Metastatic Breast Carcinoma in the Ovary (tissue), 3 donors: ENCODE results near the genes GPR155 and WIPF1.

DNA sequence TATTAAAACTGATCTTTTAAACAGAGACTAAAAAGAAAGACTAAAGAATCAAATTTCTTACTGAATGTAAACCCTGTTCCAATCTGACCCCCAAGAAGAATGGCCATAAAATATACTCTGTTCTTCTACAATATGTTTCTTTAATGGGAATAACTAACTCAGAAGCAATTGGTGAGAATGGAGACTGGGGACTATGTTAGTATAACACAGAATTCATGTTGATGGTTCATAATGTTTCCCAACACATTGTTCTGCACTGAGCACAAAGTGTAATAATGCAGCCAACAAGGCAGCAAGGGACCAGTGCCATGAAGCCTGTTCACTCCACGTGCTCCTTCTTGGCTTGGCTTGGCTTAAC lies 129.6 kb downstream of the MAP3K20 start:
- PRO-cap, 3 experiments, result no peak in any of the 3 experiments

DNA sequence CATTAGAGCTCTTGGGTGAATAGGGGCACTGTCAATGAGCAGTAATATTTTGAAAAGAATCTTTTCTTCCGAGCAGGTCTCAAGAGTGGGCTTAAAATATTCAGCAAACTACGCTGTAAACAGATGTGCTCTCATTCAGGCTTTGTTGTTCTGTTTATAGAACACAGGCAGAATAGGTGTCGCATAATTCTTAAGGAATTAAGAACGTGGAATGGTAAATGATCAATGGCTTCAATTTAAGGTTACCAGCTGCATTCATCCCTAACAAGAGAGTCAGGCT lies 3.3 kb upstream of the CDCA7 start:
- PRO-cap, 3 experiments, result no peak in any of the 3 experiments

DNA sequence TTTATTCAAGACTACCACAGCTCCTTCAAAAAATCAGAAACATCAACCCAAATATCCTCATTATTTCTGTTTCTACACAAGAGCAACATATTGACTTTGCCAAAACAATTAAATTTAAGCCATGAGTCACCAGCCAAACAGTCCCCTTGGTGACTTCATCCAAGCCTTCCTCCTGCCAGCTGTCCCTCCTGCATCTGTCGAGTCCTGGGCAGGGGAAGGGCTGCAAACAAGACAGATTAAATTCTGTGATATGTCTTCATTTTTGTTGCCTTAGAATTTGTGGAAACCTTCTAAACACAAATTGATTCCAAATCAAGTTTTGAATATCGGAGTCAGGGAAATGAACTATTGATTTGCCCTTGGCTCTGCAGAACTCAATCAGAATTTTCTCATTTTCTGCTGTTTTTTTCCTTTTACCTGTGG lies 110.3 kb downstream of the SP3 start:
- PRO-cap, 3 experiments, result no peak in any of the 3 experiments

GRCh38 chr2:173911440-173912173 lies 53.6 kb downstream of the SP3 start:
- PRO-cap, 3 experiments, result no peak in any of the 3 experiments

DNA sequence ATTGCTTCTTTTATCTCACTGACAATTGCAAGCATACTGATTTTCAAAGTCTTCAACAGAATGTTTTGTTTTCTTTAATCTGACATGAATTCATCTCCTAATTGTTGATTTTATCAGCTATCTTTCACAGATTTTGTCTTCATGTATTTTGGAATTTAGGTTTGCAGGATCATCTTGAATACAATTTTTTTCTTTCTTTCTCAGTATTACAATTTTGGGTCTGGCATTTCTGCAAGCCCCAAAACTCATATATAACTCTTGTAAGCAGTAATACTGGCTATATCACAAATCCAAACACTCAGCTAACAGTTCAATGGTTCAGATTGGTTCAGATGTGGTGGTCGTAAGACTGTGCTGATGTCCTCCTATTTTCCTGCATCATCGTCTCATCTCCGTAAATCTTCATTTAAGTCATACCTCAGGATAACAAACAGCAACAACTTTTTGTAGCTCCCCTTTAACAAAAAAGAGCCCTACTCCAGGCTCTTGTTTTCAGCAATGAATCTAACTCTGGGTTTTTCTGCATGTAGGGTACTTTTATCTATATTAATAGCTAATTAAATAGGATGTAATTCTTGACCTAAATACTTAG lies 17.5 kb downstream of the SP3 start:
- PRO-cap, 3 experiments, result no peak in any of the 3 experiments

DNA sequence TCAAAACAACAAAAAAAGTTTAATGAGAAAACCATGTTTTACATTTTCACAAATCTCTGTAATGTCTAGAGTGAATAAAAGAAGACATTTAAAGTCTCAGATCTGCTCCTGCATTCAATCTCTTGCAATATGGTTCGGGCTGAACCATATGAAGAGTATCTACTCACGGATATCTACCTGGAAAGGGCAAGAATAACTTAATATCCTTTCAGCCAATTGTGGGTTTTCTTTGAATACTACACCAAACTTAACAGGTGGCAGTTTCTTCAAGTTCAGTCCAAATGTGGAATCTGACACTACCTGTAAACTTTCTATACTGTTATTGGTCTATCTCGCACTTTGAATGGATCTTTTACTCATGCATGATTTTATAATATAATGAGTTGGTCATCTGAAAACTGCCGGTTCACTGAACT lies 13.7 kb downstream of the SP3 start:
- PRO-cap, 3 experiments, result no peak in any of the 3 experiments

GRCh38 chr2:173986377-173987301 lies 21.5 kb upstream of the SP3 start:
- PRO-cap, 3 experiments, result peak in 1 of 3 experiments; most common plus-strand start chr2:173987054 (in 1)

GRCh38 chr2:174053295-174054396 lies 88.5 kb upstream of the SP3 start:
- PRO-cap, 3 experiments, result no peak in any of the 3 experiments

GRCh38 chr2:174071968-174072631 lies 106.9 kb upstream of the SP3 start:
- PRO-cap, 3 experiments, result no peak in any of the 3 experiments

GRCh38 chr2:174220294-174221511 lies 27.6 kb downstream of the OLA1 start:
- PRO-cap, 3 experiments, result no peak in any of the 3 experiments

GRCh38 chr2:174373648-174374349 lies 21.7 kb downstream of the CIR1 start:
- PRO-cap, 3 experiments, result no peak in any of the 3 experiments

DNA sequence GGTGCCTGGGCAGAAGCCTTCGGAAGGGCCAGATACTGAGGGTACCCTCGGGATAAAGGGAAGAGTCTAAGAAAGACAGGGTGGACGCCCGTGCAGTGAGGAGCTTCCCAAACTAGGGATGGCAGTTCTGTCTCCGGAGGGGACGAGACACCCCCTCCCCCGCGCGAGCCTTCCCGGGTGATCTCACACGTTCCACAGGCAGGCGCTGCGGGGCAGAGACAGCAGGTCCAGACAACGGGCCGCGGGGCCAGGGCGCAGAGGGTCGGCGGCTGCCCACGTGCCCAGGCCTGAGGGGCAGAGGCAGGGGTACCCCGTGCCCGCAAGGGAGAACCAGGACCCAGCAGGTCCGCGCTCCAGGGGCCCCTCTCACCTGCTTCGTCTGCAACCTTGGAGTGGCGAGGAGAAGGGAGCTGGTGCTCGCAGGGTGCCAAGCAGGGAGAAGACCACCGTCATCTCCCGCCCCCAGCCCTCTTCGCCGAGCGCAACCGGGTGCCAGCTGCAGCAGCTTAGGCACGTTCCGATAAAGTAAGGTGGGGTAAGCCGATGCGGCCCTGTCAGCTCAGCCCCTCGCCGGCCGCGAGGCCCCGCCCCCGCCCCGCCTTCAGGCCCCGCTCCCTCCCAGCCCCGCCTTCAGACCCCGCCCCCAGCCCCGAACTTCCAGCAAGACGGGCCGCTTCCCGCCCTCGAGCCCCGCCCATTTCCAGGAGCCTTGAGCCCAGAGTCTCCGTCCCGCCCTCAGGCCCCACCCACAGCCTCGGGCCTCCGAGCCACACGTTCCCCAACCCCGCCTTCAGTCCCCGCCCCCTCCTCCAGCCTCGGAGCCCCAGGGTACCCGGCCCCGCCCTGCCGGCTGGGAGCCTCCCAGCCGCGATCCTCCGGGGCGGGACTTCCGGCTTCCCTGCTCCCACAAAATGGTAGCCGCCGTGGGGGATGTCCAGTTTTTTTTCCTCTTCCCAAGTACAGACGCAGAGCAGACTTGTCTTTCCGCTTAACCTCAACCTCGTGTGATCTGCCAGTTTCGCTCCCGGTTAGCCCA lies at the start of gene GPR155:
GPR155 (minus strand) TSS at position 527 of the 1,036 bp plus-strand sequence.
- PRO-cap, 3 experiments, result peak in 3 of 3 experiments; most common plus-strand start position 886 of the sequence (in 3); most common minus-strand start position 527 of the sequence (in 3)

- PRO-cap, 3 experiments, result no peak in any of the 3 experiments
These were observed 29.8 kb downstream of the WIPF1 start for GRCh38 chr2:174567681-174568427.

GRCh38 chr2:174585691-174586402 lies 11.8 kb downstream of the WIPF1 start:
- PRO-cap, 3 experiments, result no peak in any of the 3 experiments

DNA sequence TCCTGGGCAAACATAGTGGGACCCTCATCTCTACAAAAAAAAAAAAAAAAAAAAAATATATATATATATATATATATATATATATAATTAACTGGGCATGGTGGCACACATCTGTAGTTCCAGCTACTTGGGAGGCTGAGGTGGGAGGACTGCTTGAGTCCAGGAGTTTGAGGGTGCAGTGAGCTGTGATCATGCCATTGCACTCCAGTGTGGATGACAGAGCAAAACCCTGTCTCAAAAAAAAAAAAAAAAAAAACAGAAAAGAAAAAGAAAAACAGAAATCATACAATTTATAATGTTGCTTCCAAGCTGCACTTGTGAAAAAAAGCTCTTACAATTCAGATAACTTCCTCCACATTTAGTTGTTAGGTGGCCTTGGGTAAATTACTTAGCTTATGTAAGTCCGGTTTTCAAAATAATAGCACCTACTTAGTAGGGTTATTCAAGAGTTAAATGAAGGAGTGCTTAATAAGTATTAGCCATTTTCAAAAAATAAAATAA lies 2.5 kb downstream of the WIPF1 start:
- PRO-cap, 3 experiments, result no peak in any of the 3 experiments

DNA sequence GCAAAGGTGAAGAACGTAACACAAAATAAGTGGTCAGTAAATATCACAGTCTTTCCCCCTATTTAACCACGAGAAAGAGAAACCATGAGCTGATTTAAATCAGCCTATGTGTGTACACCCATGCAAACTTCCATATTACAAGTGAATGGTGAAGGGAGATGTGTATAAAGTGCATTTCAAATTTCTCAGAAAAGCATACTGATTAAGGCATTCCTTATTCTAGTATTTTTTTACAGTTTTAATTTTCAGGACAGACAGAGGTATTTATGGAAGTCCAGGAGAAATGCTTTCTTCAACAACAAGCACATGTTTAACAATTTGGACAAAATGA lies 2.1 kb downstream of the WIPF1 start:
- PRO-cap, 3 experiments, result no peak in any of the 3 experiments

GRCh38 chr2:174597507-174598100 lies at the start of gene WIPF1:
Gene WIPF1, minus strand, starts transcription at chr2:174597804.
- PRO-cap, 3 experiments, result peak in 3 of 3 experiments; most common plus-strand start chr2:174597969 (in 2); most common minus-strand start chr2:174597804 (in 2)

DNA sequence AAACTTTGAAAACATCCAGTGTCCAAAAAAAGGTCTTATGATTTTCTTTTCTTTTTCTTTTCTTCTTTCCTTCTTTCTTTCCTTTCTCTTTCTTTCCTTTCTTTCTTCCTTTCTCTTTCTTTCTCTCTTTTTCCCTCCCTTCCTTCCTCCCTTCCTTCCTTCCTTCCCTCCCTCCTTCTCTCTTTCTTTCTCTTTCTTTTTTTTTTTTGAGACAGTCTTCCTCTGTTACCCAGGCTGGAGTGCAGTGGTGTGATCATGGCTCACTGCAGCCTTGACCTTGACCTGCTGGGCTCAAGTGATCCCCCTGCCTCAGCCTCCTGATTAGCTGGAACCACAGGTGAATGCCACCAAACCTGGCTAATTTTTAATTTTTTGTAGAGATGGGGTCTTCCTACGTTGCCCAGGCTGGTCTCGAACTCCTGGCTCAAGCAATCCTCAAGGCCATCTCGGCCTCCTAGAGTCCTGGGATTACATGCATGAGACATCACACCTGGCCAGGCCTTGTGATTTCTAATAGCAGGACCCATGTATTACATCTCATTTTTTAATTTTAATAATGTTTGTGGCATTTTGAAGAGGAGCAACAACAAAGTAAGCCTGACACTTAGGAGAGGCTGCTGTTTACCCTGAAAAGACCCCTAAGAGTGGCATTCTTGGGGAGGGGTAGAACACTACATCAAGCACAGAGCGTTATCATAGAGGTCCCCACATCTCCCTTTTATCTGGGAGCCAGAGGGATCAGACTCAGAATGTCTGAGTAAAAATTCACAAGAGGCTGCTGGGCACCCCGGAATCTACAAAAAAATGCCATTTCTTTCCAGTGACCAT lies 30.0 kb upstream of the WIPF1 start:
- PRO-cap, 3 experiments, result no peak in any of the 3 experiments

- PRO-cap, 3 experiments, result no peak in any of the 3 experiments
These were observed 57.0 kb upstream of the WIPF1 start for GRCh38 chr2:174654291-174655307.

GRCh38 chr2:174655558-174655970 lies 58.0 kb upstream of the WIPF1 start:
- PRO-cap, 3 experiments, result no peak in any of the 3 experiments